Cardiac muscle cell (in vitro differentiated cells and primary cell): Measurements from ENCODE around the genes SERPING1 and TMX2.

- RAMPAGE, long total RNA: no peak
- RRBS: no CpG with 5 or more reads among the region's 3 CpGs
Measured at GRCh38 chr11:56721633-56721876, 22.7 kb downstream of the OR9G1 start.

GRCh38 chr11:56884822-56885644, 103.7 kb upstream of the OR5AK2 start:
- RAMPAGE, long total RNA: no peak
- RRBS: no CpG with 5 or more reads among the region's 6 CpGs

DNA sequence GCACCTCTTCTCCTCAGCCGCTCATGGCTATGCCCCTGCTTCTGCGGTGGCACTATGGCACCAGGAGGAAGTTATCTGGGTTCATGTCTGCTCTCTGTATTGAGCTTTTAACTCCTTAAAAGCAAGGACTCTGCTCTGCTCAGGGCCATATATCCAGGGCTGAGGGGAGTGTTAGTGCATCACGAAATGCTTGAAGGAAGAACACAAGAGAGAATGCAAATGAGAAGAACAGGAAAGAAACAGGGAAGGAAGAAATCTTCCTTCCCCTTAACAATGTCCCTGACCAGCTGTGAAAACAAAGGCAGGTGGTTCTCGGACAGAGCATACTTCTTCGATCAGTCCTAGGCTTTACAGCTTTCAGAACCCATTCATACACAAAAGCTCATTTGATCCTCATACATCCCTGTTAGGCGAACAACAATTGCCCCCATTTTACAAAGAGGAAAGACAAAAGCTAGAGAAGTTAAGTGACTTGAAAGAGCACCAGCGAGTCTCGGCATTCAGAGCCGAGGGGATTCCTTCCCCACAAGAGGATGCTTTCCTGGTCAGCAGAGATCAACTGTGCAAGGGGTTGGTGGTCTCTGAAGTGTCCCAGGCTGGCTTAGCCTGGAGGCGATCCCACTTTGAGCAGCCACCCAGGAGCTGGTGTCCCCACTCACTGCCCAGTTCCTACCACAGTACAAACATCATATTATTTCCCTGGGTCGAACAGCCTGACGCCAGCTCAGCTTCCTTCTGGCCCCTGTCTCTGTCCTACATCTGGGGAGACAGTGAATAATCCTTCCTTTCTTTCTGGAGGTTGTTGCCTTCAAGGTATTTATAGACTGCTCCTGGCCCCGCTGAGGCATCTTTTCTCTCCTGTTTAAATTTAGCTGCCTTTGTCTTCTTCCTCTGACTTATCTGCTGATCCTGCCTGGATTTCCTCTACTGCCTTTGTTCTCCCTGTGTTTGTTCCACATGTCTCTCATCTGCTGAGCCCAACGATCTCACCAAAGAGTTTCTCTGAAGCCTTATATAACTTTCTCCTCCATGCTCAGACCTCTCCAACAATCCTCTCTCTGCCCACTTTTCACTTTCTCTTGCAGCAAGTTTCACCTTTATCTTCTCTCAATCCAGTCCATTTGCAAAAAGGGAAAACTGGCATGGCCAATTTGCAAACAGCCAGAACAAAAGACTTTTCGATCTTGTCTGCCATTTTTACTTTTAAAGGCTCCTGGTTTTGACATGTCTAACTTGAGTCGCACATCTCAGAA, 57.0 kb upstream of the LRRC55 start:
- RAMPAGE, long total RNA: no peak
- RRBS: no CpG with 5 or more reads among the region's 16 CpGs

- RAMPAGE, long total RNA: no peak
- RRBS: no CpG with 5 or more reads among the region's 9 CpGs
Measured at GRCh38 chr11:57336226-57336649, 546 bp upstream of the SSRP1 start.

DNA sequence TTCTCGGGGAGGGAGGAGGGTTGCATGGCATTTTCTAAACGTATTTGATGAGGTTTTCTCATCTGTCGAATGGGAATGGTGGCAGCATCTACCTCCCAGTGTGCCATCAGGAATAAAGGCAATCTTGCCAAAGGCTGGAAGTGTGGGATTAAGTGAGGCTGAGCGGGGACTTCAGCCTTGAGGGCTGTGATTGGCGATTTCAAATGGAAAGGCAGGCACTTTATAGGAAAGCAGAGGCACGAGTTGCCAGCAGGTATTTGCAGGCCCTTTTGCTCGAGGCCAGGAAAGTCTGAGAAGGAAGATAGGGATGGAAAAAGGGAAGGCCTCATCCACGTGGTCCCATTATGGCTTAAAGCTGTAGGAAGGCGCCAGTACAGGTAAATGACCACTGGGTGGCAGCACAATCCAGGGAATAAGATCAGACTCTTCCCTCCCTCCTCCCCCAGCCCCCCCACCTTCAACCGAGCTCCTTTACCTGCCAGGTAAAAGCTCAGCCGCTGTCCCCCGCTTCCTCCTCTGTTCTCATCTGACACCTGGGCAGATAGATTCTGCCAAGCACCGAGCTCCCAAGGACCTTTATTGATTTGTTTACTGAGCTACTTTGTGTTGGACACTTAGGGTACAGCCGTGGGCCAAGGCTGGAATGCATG, 7.4 kb downstream of the P2RX3 start:
- RAMPAGE, long total RNA: no peak
- RRBS: no CpG with 5 or more reads among the region's 14 CpGs

GRCh38 chr11:57406836-57407754, 16.6 kb upstream of the PRG2 start:
- RAMPAGE, long total RNA: no peak
- RRBS: no CpG with 5 or more reads among the region's 8 CpGs

DNA sequence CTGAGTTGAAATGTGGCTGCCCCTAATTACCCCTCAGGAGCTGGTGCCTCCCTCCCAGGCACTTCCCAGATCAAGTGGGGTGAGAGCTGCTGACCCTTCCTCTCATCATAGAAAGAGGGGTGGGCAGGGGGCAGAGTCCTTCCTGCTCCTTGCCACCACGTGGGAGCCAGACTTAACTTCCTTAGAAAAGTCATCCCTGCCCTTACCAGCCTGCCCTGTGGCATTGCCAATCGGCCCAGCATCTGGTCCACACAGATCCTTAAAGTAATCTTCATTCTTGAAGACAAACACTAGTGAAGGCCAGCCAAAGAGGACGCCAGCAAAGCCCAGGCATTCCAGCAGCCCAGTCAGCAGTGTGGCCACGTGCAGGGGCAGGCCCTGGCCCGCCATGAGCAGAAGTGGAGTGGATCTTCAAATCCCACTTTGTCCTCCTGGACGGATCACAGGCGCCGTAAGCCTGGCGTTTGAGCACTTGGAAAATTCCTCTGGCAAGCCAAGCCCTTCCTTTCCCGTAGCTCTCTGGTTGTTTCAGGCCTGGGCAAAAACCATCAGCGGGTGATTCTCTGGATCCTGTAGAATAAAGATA, 1.0 kb downstream of the SLC43A3 start:
- RAMPAGE, long total RNA: no peak
- RRBS: no CpG with 5 or more reads among the region's 11 CpGs

DNA sequence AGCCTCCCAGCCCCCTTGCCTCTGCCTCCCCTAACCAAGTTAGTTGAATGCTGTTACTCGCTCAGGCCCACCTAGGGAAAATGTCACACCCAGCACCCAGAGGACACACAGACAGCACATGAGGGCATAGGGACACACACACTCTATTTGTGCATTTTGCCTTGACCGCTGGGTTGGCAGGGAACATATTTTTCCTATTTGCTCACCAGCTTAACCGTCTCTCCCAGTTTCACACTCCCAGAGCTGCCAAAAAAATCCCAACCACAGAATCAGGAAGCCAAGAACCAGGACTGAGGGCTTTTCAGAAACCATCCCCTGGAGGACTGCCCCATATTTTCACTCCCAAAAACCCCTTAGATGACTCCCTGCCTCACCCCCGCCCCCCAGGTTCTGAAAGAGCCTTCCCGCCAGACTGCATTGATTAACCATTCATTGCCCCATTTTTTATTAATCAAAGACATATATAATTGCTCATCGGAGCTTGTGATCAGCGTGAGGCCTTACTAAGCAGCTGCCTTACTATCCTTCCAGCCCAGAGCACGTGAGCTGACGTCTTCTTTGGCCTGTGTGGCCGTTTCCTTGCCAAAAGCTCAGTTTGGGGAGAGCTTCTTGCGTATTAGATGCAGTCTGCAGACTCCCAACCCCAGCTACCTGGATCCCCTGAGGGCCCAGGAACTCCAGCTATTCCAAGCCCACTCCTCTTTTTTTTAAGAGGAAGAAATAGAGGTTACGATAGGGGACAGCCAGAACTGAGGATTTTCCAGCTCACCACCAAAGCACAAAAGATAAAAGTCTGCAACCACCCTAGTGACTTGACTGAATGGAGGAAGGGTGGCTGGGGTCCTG, 639 bp upstream of the SLC43A3 start:
- RAMPAGE, long total RNA: no peak
- RRBS: no CpG with 5 or more reads among the region's 12 CpGs

- RAMPAGE, long total RNA: no peak
- RRBS: no CpG with 5 or more reads among the region's 16 CpGs
Measured at GRCh38 chr11:57497252-57498210, 18.0 kb downstream of the SLC43A1 start.

- RAMPAGE, long total RNA: start-site peak on the plus strand at chr11:57597684-57597708, 1,157 and 1,407 reads in 2 replicates
- RRBS: no CpG with 5 or more reads among the region's 12 CpGs
Measured at GRCh38 chr11:57597188-57597810, at the start of gene SERPING1. Gene SERPING1 (plus strand): TSS chr11:57597685.

DNA sequence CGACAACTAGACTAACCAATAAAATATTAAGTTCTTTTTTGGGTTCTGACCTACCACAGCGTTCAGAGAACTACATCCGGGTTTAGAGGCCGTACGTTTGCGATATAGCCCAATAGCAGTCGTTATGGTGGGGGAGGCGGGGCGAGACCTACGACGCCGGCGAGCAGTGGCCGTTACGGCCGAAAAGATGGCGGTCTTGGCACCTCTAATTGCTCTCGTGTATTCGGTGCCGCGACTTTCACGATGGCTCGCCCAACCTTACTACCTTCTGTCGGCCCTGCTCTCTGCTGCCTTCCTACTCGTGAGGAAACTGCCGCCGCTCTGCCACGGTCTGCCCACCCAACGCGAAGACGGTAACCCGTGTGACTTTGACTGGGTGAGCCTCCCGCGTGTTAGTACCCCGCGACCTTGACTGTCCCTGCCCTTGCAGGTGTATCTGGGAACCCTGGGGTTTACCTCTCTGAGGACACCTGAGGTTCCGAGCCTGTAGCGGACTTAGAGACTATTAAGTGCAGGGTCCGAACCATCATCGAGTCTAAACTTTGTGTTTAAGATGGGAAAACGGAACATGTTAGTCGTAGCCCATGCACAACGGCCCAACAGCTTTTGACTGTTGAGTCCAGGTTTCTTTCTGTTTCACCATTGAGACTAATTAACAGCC, at the start of gene TMX2:
TSS of gene TMX2 (plus strand) at position 162 of the 661 bp plus-strand sequence.
- RAMPAGE, long total RNA: start-site peak on the plus strand centred at position 233 of the sequence, 140 bp wide, 303 and 381 reads in 2 replicates
- RRBS: 2% methylated on average over 9 of the region's 43 CpGs

DNA sequence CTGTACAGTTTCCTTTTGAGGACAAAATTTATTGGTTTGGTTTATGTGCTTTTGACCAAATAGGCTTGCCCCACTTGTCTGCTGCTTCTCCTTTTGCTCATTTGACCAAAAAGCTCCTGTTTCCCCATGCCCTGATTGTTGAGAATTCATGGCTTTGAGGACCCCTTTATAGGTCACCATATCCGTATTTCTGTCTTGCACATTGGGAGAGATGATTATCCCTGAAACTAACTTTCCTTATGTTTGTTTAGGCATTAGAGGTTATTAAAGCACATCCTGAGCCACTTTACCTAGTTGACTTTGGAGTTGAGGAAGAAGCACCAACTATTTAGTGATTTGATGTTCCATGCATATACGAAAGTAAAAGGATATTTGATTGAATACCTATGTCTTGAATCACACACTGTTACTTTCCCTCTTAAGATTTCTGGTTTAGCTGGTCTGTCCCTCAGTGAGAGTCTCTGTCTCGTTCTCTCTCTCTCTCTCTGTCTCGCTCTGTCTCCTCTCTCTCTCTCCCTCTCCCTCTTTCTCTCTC, 10.8 kb downstream of the CTNND1 start:
- RAMPAGE, long total RNA: no peak
- RRBS: no CpG with 5 or more reads among the region's 4 CpGs

DNA sequence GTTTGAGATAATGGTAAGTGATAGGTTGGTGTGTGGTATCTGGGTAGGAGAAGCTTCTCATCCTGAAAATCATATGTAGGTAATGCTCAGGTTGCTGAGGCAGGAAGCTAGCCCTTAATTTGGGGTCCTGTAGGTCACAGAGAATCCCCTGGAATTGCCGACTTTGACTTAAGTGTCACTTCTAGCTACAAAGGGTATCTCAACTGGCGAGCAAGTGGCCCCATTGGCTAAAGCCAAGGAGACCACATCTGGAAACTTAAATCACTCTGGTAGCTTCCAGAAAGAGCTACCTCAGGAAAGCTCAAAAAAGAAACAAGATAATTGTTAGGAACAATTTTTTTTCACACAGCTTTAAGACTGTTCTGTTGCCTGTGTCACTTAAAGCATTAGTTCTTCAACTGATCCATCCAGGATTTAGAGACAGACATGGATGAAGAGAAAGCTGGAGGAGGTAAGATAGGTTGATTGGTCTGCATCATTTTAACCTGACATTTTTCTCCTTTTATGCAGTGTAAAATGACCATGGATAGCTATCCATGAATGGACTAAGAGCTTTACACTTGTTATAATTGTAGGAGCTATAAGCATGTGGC, 59.5 kb downstream of the CTNND1 start:
- RAMPAGE, long total RNA: no peak
- RRBS: no CpG with 5 or more reads among the region's 2 CpGs

GRCh38 chr11:57822586-57823734, 61.4 kb downstream of the CTNND1 start:
- RAMPAGE, long total RNA: no peak
- RRBS: no CpG with 5 or more reads among the region's 4 CpGs

GRCh38 chr11:57903314-57904202, 120.1 kb upstream of the OR9Q1 start:
- RAMPAGE, long total RNA: no peak
- RRBS: no CpG with 5 or more reads among the region's 11 CpGs

- RAMPAGE, long total RNA: no peak
- RRBS: no CpG with 5 or more reads among the region's 3 CpGs
Measured at GRCh38 chr11:58734892-58735663, 3.3 kb upstream of the GLYAT start.

GRCh38 chr11:58968160-58968991, 29.1 kb downstream of the GLYATL1 start:
- RAMPAGE, long total RNA: no peak
- RRBS: no CpG with 5 or more reads among the region's 27 CpGs

DNA sequence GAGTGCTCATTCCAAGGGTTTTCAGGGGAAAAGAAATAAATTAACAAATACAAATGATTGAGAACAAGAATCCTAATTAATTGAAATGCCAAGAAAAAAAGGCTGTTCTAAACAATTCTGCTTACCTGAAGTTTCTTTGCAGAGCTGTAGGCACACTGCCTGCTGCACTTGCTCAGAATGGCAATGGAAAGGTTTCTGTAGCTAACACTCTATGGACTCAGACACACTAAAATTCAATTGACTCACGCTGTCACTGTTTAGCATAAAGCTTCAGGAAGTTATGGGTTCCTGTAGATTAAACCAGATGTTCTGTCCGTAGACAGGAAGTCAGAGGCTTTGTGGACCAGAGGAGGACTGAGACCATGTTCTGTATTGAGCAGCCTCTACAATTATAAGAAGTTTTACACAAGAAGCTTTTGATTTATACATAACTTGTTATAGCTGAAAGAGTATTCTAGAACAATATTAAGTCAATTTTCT, 70.3 kb downstream of the GLYATL1 start:
- RAMPAGE, long total RNA: no peak
- RRBS: no CpG with 5 or more reads among the region's 2 CpGs

GRCh38 chr11:59172700-59173028, 732 bp downstream of the DTX4 start:
- RAMPAGE, long total RNA: no peak
- RRBS: 0% methylated on average over 2 of the region's 19 CpGs

GRCh38 chr11:59190784-59191394, 19.0 kb downstream of the DTX4 start:
- RAMPAGE, long total RNA: no peak
- RRBS: no CpG with 5 or more reads among the region's 7 CpGs